SK-MEL-5 (cell line): ENCODE measurements around a stretch of chr6.

DNA sequence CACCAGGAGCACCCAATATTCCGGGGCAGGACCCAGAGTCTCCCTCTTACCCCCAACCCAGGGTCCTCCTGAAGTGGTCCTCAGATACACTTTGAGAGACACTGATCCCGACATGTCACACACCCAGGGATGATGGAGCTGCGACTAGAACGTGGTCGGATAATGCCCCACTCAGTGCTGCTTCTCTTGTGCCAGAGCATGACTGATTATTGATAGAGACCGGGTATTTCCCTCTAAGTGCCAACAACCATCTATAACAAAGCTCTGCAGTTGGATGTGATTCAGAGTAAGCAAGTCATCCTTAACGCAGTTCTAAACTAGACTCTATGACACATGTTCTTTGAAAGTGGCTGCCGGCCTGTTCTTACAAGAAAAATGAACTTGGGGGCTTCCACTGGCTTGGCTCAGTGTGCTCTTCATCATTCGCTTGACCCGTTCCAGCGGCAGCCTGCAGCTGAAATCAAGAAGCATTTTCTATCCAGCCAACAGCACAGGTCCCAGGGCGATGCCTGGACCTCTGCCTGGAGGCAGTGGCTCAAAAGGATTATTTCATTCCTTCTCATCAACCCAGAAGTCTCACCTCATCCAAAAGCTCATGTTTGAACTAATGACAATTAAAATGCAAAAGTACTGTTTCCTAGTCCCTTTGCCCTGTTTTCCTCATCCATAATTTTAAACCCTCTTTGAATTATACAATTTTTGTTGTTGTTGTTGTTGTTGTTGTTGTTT lies 29.8 kb downstream of the GFOD1 start:
RAMPAGE:
- cytosol, long total RNA = no peak
- long total RNA = no peak
- nucleus, long total RNA = no peak

GRCh38 chr6:13484049-13484549 lies 3.3 kb downstream of the GFOD1 start:
RAMPAGE:
- cytosol, long total RNA = no peak
- long total RNA = no peak
- nucleus, long total RNA = no peak

RAMPAGE:
- cytosol, long total RNA = no peak
- long total RNA = no peak
- nucleus, long total RNA = no peak
Measured at GRCh38 chr6:13527684-13527984, 40.2 kb upstream of the GFOD1 start.

RAMPAGE:
- cytosol, long total RNA = no peak
- long total RNA = no peak
- nucleus, long total RNA = no peak
Measured at GRCh38 chr6:13558773-13559249, 15.6 kb upstream of the SIRT5 start.

DNA sequence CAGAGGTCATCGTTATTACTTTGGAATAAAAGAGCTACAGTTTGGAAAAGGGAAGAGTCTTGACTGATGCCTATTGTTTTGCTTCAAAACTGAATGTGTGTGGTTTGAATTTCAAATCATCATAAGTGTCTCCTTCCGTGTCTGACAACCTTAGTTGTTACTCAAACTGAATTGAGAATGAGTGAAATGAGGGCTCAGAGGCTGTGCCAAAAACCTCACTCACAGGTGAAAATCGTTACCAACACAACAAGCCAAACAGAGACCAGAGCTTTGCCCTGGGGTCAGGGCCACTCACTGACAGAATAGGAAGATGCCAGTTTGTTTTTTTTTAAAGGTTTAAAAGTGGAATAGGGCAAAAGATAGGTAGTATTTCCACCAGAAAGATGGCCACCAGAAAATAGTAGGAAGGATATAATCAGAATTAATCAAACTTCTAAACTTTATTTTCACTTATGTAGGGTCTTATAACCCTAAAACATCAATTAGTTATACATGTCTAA lies 15.1 kb upstream of the SIRT5 start:
RAMPAGE:
- cytosol, long total RNA = no peak
- long total RNA = no peak
- nucleus, long total RNA = no peak

DNA sequence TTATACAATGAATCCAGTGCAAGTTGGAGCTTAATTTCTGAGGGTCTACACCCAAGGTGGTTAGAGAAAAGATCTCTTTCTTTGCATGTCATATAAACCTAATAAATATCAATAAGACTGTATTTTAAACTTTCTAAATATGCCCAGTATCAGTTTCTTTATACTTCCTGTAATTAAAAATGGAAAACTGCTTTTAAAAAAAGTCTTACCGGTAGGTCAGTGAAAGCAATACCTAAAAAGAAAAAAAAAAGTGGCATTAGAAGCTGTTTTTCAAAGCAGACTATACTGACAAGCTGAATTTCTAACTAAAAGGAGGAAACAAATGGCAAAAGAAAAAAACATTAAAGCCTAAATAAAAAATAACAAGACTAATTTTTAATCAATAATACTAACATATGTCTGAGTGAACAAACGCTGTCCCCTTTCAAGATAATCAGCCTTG lies 37.3 kb downstream of the NOL7 start:
RAMPAGE:
- cytosol, long total RNA = no peak
- long total RNA = no peak
- nucleus, long total RNA = no peak

RAMPAGE:
- cytosol, long total RNA = no peak
- long total RNA = no peak
- nucleus, long total RNA = no peak
Measured at GRCh38 chr6:13677876-13679194, 33.3 kb downstream of the RANBP9 start.

GRCh38 chr6:13873162-13873583 lies 51.6 kb upstream of the RNF182 start:
RAMPAGE:
- cytosol, long total RNA = no peak
- long total RNA = no peak
- nucleus, long total RNA = no peak

GRCh38 chr6:14119597-14120514 lies 2.3 kb downstream of the CD83 start:
RAMPAGE:
- cytosol, long total RNA = no peak
- long total RNA = no peak
- nucleus, long total RNA = no peak

RAMPAGE:
- cytosol, long total RNA = no peak
- long total RNA = no peak
- nucleus, long total RNA = no peak
Measured at GRCh38 chr6:14210128-14210709, 92.6 kb downstream of the CD83 start.

DNA sequence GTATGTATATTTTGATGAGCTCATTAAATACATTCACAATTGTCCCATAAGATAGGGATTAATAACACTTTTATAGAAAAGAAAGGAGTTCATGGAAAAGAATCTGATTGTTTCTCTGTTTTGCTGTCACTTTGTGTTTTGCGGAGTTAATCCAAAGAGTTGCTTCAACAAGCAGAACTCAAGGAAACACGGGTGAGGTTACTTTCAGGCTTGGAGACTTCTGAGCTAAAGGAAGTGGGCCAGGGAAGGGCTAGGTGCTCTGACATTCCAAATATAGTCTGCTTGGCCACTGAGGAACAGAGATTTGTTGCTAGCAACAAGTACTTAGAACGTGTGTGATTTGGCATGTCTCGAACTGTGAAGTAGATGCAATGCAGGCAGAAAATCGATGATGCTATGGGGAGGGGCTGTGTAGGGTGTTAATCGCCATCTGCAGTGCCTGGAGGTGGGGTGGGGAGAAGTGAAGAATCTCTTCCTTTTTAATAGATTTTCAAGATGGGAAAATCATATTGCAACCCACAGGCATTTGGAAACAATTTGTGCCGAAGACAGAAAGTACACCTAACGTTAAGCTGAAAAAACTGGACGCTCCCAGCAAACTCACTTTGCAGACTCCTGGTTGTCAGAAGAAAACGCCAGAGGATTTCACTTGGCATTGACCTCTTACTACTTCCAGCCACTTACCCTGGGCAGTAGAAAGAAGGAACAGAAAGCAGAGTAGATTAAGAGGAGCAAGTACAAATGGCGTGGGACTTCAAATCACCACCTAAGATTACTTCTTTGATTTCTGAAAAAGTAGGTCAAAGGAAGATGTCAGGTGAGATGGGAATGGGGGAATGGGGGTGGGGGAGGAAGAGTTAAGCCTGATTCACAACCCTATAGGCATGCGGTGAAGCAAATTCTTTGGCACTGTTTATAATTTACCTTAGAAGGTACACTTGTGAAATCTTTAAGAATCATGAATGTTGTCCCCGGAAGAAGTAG lies 314.0 kb downstream of the CD83 start:
RAMPAGE:
- cytosol, long total RNA = no peak
- long total RNA = no peak
- nucleus, long total RNA = no peak

GRCh38 chr6:14722749-14723287 lies 523.1 kb upstream of the JARID2 start:
RAMPAGE:
- cytosol, long total RNA = no peak
- long total RNA = no peak
- nucleus, long total RNA = no peak

DNA sequence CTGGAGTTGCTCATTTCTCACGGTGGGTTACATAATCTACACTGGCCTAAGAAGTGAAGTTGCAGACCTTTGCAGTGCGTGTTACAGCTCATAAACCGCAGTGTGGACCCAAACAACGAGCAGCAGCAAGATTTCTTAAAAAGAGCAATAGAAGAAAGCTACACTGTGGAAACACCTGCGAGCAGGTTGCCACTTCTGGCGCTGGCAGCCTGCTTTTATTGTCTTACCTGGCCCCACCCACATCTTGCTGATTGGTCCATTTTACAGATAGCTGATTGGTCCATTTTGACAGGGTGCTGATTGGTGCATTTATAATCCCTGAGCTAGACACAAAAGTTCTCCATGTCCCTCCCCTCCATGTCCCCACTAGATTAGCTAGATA lies 462.9 kb upstream of the JARID2 start:
RAMPAGE:
- cytosol, long total RNA = no peak
- long total RNA = no peak
- nucleus, long total RNA = no peak

RAMPAGE:
- cytosol, long total RNA = no peak
- long total RNA = no peak
- nucleus, long total RNA = no peak
Measured at GRCh38 chr6:15089480-15090713, 156.0 kb upstream of the JARID2 start.

RAMPAGE:
- cytosol, long total RNA = no peak
- long total RNA = no peak
- nucleus, long total RNA = no peak
Measured at GRCh38 chr6:15211082-15211456, 34.8 kb upstream of the JARID2 start.

GRCh38 chr6:15266146-15266666 lies 20.3 kb downstream of the JARID2 start:
RAMPAGE:
- cytosol, long total RNA = no peak
- long total RNA = no peak
- nucleus, long total RNA = no peak

GRCh38 chr6:15298939-15299480 lies 53.1 kb downstream of the JARID2 start:
RAMPAGE:
- cytosol, long total RNA = no peak
- long total RNA = no peak
- nucleus, long total RNA = no peak

DNA sequence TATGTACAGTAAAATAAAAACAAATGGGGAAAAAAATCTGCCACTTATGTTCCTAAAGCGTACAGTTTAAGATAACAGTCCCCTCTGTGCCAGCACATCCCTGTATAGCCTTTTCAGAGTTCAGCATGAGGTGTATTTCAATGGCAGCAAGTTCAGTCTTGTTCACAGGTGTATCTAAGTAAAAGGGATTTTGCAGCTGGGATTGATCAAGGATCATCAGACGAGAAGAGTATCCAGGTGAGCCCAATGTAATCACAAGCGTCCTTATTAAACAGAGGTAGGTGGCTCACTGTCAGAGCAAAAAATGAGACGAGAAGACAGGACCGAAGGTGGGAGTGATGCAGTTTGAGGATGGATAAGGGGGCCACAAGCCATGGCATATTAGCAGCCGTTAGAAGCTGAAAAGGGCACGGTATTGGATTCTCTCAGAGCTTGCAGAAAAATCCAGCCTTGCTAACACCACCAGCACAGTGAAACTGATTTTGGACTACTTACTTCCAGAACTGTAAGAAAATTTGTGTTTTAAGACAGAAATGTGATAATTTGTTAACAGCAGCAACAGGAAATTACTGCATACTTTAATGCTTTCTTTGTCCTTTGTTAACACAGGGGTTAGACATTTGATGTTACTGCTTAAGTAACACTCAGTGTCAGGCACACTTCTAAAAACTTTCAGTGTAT lies 108.2 kb downstream of the JARID2 start:
RAMPAGE:
- cytosol, long total RNA = no peak
- long total RNA = no peak
- nucleus, long total RNA = no peak

DNA sequence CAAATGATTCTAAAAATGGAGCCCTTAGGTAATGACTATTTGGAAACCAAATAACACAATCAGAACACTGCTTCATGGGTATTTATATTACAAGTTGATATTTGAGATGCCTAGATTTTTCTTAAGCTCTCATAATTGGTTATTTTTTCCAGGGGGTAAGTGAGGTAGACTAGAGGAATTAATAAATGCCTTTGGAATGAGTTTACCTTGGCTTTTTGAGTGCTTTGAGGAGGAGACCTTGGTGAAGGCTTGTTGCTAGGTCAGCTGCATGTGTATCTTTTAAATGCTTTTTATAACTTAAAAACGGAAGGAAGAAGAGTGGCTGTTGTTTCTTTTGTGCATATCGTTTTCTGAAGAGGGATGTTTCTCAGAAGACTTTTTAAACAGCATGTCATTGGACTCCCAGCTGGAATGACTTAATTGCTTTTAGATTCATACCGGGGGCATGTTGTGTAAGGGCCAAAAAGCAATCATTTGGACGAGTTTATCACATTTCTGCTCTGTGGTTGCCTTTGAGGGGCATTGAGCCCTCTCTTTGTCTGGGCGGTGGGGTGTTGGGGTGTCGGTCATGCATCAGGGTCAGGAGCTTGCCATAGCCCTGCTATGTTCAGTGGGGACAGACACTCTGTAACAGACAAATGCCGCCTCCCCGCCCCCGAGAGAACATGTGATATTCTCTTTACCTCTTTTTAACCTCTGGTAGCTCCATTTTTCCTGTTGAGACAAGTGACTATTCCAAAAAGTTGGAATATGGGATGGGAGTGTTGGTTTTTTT lies 185.9 kb downstream of the DTNBP1 start:
RAMPAGE:
- cytosol, long total RNA = no peak
- long total RNA = no peak
- nucleus, long total RNA = no peak

DNA sequence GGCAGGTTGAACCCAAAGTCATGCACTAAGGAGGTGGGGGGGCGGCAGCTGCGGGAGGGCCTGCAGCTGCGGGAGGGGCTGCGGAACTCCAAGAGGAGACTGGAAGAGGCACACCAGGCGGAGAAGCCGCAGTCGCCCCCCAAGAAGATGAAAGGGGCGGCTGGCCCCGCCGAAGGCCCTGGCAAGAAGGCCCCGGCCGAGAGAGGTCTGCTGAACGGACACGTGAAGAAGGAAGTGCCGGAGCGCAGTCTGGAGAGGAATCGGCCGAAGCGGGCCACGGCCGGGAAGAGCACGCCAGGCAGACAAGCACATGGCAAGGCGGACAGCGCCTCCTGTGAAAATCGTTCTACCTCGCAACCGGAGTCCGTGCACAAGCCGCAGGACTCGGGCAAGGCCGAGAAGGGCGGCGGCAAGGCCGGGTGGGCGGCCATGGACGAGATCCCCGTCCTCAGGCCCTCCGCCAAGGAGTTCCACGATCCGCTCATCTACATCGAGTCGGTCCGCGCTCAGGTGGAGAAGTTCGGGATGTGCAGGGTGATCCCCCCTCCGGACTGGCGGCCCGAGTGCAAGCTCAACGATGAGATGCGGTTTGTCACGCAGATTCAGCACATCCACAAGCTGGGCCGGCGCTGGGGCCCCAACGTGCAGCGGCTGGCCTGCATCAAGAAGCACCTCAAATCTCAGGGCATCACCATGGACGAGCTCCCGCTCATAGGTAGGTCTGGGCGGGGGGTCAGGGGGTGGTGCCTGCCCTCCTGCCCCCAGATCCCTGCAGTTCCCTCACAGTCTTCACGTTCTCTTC lies 166.2 kb downstream of the DTNBP1 start:
RAMPAGE:
- cytosol, long total RNA = no peak
- long total RNA = no peak
- nucleus, long total RNA = no peak